ENCODE measurements around a stretch of chr1.

GRCh38 chr1:30830445-30830807, 72.9 kb upstream of the LAPTM5 start:
- RRBS, result no CpG with 5 or more reads among the region's 4 CpGs

DNA sequence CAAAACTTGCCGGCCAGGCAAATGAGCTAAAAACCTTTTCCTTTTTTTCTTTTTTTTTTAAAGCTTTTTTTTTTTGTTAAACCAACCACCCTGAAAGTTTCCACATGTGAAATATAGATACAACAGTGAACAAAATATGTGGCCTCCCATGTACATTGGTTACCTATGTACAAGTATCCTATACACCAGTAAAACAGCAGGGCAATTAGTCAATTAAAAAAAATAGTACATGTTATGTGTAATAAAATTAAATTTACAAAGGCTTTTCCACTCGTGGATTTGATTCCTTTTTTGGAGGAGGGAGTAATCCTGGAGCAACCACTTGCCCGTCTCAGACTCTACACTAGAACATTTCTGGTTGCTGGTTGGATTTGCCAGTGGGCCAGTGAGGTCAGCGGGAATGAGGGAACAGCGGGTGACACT, 24.2 kb upstream of the SDC3 start:
- RRBS, result no CpG with 5 or more reads among the region's 5 CpGs

GRCh38 chr1:31238631-31239636, 753 bp downstream of the NKAIN1 start:
- RRBS, result 1% methylated on average over 20 of the region's 65 CpGs

DNA sequence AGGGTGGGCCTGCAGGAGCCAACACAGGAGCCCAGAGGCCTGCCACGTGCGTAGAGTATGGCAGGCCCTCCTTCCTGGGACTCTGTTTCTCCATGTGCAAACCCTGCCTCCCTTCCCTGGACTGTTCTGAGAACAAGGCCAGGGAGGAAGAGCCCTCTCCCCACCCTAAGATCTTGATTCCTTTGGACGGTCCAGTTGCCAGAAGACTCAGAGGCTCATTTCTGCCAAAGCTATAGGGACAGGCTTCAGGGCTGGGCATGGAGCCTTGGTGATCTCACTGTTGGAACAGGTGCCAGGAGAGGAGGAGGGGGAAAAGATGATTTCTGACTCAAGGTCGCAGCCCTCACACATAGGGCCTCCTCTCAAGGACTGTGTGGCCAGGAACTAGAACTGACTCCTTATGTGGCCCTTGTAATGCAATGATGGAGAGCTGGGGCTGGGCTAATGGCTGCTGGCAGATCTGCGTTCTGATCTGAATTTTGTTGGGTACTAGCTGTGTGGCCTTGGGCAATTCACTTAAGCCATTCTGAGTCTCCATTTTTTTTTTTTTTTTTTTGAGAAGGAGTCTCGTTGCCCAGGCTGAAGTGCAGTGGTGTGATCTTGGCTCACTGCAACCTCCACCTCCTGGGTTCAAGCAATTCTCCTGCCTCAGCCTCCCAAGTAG, 2.0 kb upstream of the FABP3 start:
- RRBS, result no CpG with 5 or more reads among the region's 6 CpGs

DNA sequence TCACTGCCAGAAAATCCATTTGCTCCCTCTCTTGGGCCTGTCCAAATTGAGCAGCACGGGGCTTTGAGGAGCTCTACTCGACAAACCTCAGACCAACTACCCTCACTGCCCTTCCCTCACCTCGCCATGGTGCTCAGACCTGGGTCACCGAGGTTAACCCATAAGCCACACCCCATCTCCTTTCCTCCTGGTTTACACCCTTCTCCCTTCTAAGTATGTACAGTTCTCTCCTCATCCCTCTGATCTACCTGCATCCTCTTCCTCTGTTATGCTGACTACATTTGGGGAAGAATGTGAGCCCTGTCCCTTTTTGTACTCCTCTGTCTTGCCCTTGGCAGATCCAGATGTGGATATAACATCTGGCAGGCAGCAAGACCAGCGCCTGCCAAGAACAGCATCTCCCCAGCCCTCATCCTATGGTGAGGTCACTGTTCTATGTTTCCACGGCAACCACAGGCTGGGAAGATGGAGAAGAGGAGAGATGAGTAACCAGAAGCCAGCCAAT, 3.6 kb upstream of the FABP3 start:
- RRBS, result no CpG with 5 or more reads among the region's 6 CpGs

DNA sequence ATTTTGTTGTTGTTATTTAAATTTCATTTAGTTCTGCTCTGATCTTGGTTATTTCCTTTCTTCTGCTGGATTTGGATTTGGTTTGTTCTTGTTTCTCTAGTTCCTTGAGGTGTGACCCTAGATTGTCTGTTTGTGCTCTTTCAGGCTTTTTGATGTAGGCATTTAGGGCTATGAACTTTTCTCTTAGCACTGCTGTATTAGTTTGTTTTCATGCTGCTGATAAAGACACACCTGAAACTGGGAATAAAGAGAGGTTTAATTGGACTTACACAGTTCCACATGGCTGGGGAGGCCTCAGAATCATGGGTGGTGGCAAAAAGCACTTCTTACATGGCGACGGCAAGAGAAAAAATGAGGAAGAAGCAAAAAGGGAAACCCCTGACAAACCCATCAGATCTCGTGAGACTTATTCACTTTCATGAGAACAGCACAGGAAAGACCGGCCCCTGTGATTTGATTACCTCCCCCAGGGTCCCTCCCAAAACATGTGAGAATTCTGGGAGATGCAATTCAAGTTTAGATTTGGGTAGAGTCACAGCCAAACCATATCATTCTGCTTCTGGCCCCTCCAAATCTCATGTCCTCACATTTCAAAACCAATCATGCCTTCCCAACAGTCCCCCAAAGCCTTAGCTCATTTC, 59.3 kb downstream of the SERINC2 start:
- RRBS, result no CpG with 5 or more reads among the region's 4 CpGs

DNA sequence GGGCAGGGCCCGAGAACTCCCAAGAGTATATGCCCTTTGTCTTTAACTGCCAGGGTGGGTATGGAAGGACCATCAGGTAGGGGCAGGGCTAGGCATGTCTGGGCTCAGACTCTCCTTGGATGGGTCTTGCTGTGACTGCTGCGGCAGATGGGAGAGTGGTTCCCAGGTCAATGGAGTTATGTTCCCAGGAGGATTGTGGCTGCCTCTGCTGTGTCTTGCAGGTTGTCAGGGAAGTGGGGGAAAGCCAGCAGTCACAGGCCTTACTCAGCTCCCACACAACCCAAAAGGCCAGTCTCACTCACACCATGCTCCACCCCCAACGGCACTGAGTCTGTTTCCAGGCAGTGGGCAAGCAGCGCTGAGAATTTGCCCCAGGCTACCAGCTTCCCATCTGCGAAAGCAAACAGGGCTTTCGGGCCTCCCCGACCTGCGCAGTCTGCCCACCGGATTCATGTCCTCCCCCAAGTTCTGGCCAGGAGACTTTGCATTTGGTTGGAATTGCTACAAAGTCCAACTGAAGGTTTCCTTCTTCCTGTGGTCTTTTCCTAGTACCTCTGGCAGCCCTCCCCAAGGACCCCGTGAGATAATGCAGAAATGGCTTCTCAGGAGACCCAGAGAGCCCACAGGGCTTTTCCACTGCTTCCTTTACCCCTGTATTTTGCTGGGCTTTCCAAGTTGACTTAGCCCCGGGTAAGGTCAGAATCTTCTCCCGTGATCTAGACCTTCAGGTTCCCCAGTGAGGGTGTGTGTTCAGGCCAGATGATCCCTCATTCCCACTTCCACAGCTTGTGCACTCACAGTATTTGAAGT, 64.5 kb downstream of the SERINC2 start:
- RRBS, result no CpG with 5 or more reads among the region's 12 CpGs

- RRBS, result 11% methylated on average over 1 of the region's 14 CpGs
Observed at GRCh38 chr1:31505550-31506358, 70.6 kb upstream of the TINAGL1 start.

DNA sequence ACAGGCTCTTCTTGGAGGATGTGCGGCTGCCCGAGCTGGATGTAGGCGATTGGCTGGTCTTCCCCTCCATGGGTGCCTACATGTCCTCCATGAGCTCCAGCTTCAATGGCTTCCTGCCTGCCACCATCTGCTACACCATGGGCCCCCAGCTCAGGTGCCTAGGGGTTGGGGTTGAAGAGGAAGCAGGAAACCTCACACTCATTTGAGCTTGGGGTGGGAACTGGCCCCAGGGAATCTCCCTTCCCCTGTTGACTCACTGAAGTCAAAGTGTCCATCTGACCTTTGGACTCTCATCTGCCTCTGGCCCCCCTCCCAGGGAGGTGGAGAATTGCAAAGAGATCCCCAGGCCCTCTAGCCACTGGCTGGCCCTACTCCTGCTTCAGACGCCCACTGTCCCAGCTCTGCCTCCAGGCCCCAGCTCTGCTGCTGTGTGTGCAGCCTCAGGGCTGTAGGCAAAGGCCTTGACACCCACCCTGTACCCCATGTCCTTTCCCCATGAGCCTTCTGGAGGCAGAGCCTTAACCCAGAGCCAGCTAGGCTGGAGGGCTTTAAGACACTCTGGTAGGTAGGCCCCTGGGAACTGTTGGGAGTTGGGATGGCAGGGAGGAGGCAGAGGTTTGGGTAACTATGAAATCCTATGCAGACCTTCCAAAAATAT, 67.1 kb upstream of the TINAGL1 start:
- RRBS, result no CpG with 5 or more reads among the region's 4 CpGs

DNA sequence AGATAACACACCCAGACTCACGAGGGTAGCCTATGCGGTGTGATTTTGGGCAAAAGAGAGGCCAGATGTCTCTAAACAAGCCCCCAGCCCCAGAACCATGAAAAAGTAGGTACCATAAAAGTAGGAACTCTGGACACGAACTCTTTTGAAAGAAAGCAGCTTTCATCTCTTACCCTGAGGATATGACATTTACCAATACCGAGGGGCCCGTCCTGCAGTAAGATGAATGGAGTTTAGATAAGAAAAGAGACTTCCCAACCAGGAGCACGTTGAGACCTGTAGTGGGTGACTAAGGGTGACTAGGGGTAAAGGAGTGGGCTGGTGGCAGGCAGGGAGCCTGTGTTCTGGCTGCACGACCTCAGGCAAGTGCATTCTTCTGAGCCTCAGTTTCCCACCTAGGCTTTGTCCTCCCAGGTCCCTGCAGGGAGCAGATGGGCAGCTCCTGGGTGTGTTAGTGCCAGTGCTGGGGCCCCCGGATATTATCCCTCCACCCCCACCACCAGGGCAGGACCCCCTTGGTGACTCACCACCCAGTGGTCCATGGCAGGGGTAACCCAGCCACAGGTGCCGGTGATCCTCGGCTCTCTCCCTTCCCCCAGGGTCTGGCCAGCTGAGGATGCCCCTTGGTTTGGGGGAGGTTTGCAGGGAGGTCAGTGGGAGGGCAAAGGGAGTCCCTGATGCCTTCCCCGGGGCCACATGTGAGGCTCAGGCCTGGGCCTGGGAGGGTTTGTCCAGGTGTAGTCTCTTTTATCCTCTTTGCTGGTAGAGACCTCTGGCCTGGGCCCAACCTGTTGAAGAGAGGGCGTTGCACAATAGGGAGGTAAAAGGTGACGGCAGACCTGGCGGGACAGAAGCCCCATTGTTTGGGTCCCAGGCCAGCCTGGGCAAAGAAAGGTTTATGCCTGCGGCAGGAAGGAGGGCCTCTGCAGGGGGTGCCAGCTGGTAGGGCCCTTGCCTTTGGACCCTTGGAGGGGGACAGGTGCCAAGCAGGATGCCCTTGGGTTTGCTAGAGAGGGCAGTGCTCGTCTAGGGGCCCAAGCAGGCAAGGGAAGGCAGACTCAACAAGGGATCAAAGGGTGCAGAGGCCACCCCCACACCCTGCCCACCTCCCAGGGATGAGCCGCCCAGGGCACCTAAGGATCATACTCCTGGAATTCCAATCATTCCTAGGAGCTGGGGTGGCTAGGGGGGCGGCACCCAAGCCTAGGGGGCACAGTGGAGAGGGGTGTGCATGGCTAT, 1.0 kb upstream of the TINAGL1 start:
- RRBS, result 61% methylated on average over 4 of the region's 18 CpGs

DNA sequence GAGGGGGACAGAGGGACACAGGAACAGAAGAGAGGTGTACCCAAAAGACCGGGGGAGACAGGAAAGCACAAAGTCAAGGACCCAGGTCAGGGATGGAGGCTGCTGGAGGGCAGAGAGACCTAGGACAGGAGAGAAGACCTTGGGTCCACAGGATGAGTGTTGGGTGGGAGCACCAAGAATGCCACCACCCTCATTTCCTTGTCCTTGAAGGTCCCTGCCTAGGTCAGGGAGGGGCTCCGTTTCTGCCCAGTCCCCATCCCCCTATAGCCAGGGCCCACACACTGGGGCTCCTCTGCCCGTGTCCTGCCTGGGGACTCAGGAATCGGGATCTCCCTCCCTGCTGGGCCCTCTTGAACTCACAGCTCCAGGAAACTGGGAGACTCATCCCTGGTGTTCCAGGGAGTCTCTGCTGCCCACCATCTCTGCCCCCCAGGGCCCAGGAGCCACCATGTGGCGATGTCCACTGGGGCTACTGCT, 424 bp downstream of the TINAGL1 start:
- RRBS, result no CpG with 5 or more reads among the region's 5 CpGs

DNA sequence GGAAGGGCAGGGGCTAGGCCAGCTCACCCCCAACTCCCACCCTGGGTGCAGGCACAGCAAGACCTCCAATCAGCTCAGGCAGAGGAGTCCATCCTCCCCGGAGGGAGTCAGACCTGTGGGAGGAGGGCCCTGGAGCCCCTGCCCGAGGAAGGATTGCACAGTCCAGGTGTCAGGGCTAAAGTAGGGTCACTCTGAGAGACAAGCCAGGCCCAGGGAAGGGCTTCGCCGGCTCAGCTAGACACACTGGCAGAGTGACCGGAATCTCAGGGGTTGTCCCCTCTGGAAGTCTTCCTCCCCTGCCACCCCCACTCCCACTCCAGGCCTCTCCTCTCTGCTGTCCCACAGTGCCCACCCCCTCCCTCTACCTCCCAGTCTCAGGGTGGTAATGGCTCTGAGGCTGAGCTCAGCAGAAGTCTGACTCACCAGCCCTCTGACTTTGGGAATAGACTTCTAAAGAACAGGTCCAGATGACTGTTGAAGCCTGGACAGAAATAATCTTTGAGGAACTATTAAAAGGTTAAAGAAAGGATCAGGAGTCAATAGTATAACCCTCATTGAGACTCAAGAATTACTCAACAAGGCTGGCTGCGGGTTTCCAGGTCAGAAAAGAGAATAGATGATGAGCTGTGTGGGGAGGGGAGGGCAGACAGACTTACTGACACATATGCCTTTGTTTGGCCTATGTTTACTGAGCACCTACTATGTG, 8.0 kb downstream of the HCRTR1 start:
- RRBS, result no CpG with 5 or more reads among the region's 6 CpGs

- RRBS, result no CpG with 5 or more reads among the region's 6 CpGs
Observed at GRCh38 chr1:31685581-31685844, 18.3 kb downstream of the COL16A1 start.

DNA sequence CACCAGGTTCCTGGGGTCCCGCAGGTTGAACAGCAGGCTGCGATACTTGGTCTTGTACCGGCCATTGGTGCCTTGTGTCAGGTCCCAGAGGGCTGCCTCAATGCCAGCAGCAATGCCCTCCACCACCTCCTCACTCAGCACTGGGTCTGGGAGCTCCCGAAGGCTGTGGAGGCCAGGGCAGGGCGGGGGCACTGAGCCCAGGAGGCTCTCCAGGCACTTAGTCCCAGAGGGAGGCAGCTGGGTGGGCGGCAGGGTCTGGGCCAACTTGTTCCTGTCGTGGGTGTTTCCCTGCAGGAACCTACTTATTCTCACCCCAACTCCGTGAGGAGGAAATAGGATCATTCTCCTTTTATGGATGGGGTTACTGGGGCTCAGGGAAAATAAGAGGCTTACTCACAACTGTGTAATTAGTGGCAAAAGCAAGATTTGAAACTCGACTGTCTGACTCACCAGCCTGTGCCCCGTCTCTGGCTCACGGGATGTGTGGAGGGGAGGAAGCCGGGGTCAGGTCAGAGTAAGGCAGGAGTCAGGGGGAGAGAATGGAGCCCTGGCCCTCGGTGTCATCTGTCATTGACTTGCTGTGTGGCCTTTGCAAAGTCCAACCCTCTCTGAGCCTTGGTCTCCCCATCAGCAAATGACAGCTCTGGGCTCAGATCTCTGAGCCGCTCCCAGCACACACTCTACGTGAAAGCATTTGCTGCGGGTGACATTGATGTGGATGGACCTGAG, 17.2 kb downstream of the SPOCD1 start:
- RRBS, result no CpG with 5 or more reads among the region's 16 CpGs

DNA sequence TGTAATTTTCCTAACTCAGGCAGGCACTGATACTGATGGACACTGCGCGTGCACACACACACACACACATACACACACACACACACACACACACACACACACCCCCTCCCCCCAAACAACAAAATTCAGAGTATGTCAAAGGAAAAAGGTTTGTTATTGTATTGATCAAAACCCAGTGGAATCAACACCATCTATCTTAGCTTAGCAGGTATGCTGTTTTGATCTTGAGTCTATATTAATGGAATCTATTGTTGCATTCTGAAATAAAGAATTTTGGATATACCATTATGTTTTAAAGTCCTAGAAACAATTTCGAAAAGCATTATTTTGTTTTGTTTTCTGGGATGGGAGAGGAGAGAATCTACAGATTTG, 31.5 kb downstream of the PTP4A2 start:
- RRBS, result no CpG with 5 or more reads among the region's 3 CpGs

GRCh38 chr1:31918317-31919299, 19.6 kb downstream of the PTP4A2 start:
- RRBS, result no CpG with 5 or more reads among the region's 8 CpGs

GRCh38 chr1:32200929-32201472, 606 bp downstream of the CCDC28B start:
- RRBS, result no CpG with 5 or more reads among the region's 22 CpGs

- RRBS, result 2% methylated on average over 17 of the region's 59 CpGs
Observed at GRCh38 chr1:32334954-32335659, 926 bp downstream of the MARCKSL1 start.

GRCh38 chr1:32351199-32352231, 10.8 kb downstream of the FAM229A start:
- RRBS, result 2% methylated on average over 55 of the region's 88 CpGs

- RRBS, result no CpG with 5 or more reads among the region's 8 CpGs
Observed at GRCh38 chr1:32371693-32372517, 9.6 kb downstream of the TSSK3 start.

All from AG08470 (cell line).